Parotid gland (tissue), 1 donor: ENCODE measurements around the genes SLC25A23, SH2D3A, ADGRE1, MBD3L5 and TEX45.

DNA sequence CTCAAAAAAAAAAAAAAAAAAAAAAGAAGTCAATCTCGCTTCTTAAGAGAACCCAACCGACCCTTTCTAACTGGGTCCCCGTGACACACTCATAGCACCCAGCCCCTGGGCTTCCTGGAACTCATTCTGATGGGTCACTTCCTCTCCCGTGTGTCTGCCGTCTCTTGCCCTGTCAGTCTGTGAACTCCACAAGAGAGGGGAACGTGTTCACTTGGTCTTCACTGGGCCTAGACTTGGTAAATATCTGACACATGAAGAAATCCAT is 35.8 kb downstream of the MLLT1 start:
- PRO-cap: no peak

DNA sequence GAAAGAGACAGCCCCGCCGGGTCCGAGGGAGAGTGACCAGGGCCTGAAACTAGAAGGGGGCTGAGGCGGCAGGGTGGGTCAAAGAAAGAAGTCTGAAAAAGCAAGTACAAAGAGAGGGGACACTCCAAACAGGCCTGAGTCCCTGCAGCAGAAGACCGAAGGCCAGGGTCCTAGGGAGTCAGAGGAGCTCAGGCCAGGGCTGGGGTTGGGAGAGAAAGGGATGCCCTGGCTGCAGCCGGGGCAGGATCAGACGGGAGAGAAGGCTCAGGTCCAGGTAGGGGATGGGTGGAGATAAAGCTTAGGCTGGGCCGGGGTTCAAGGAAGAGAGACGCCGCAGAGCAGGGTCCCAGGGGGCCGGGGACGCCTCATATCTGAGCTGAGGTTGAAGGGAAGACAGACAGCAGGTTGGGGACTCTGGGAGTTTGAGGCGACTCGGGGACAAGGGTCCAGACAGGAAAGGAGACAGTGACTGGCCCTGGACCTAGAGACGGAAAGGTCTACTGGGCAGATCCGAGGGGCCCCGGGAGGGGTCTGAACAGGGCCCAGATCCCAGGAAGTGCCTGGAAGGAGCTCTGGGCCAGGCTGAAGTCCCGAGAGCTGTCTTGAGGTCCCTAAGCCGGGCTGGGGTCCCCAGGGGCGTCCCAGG is 836 bp downstream of the MLLT1 start:
- PRO-cap: no peak

- PRO-cap: no peak
Measured at GRCh38 chr19:6412168-6412562, 12.4 kb downstream of the KHSRP start.

- PRO-cap: bidirectional peak, plus-strand start at chr19:6459930, minus-strand start at chr19:6459760
Measured at GRCh38 chr19:6459441-6460064, at the start of gene SLC25A23. SLC25A23 (minus strand) TSS chr19:6459792.

DNA sequence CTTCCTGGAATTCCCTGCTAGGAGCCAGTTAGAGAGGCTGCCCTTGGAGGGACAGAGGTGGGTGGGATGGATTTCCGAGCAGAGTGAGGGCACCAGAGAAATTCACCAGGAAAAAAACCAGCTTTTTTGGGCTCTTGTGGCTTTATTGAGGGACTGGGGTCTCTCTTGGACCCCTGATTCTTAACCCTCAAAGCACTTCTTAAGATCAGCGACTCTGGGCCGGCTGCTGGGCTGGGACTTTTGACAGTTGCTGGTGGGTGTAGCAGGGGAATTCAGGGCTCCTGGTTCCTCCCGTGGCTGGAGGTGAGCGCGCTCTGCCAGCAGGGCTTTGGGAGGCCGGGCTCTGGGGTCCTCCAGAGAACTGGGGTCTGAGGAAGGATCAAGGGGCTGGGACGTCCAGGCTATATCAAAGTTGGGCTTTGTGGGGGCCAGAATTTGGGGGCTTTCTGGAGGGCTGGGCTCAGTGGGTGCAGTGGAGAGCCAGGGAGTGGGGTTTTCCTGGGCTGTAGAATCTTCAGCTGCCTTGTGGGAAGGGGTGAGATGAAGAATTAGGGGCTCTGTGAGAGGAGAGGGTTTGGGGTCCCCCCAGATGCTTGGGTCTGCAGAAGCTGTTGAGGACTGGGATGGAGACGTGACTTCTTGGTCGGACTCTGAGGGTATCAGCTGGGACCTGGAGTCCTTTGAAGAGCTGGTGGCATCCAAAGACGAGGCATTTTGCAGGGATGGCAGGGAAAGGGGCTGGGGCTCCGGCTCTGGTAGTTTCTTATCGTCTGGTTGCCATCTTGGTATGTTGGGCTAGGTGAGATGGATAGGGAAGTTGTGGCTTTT is 3.5 kb downstream of the CRB3 start:
- PRO-cap: no peak

GRCh38 chr19:6713039-6713764 is 7.2 kb downstream of the C3 start:
- PRO-cap: no peak

DNA sequence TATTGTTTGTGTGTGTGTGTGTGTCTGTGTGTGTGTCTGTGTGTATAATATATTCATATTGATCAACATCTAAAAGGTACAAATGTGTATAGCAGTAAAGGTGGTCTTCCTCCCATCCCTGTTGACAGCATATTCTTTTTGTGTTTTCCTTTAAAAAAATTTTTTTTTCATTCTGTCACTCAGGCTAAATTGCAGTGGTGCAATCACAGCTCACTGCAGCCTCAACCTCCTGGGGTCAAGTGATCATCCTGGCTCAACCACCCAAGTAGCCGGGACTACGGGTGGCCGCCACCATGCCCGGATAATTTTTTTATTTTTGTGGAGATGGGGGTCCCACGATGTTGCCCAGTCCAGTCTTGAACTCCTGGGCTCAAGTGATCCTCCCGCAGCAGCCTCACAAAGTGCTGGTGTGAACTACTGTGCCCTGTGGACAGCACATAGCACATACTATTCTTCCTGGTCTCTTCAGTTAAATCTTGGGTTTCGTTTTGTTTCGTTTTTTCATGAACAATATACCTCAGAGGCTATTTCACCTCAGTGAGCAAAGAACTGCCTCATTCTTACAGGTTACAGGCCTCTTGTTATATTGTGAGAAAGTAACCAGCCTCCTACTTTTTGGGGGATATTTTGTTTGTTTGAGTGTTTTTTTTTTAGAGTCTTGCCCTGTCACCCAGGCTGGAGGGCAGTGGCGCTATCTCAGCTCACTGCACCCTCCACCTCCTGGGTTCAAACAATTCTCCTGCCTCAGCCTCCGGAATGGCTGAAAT is 1.2 kb upstream of the C3 start:
- PRO-cap: no peak

DNA sequence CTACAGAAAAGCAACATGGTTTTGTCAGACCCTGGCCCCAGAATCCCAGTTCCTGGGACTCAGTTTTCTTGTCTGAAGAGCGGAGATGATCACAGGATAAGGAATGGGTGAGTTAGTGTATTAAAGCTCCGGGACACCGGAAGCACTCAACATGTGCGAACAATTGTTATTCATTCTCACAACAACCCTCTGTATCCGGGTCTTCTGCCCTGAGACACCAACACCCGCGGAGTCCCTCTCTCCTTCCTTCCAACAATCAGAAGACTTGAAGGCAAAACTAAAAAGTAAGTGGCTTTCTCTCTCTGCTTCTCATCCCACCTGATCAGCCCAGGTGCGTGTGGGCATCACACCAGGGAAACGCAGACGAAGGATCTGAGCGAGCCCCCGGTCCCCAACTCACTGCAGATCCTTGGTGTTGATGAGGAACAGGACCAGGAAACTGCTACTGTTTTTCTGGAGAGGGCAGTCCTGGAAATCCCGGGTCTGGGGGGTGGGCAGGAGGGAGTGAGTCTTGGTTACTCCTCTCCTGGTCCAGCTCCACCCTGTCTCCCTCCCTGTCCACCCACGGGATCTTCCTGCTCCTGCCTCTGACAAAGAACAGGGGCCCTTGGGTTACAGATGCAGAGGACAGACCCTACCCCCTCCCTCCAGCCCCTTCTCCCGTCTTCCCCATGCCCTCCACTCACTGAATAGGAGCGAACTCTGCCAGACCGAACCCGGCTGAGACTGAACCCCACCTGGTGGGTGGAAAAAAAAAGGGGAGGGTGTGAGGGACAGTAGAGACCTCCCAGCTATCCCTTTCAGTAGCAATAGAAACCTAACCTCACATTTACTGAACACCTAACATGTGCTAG is 1.9 kb downstream of the GPR108 start:
- PRO-cap: no peak

DNA sequence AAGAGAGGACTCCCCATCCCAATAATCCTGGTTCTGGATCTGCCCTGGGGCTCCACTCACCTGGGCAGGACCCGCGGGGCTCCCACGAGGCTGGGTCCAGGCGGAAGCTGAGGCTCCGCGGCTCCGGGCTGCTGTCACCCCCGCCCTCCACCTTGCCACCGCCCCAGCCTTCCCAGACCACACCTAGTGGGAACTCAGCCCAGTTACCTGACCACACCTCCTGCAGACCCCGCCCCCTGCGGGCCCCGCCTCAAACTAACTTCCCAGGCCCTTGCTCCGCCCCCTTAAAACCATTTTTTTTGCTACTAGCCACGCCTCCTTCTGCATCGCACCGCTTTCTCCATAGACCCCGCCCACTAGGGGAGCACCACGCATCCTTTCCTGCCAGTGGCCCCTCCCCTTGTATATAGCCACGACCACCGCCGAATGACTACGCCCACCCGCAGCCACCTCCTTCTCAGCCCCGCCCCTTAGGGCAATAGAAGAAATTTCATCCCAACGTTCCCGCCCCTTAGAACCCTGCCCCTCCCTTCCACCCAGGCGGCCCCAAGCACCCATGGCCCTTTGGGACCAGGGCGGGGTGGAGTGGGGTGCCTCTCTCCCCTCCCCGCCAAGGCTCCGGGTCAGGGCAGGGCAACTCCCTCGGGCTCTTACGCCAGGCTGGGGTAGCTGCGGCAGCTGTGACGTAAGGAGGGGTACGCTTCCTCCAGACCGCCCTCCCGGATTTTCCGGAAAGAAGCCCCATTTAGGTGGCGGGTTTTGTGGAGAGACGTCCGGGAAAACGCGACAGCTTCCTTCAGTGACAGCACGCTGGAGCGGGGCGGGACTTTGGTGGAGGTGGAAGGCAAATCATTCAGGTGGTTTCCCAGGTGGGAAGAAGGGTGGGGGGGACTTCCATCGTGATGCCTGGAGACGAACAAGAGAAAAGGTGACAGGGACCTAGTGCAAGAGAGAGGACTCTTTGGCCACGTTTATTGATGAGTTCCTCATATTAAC is at the start of gene SH2D3A:
Gene SH2D3A, minus strand, starts transcription at position 109 of the 996 bp plus-strand sequence.
- PRO-cap: unidirectional peak, minus-strand start at position 185 of the sequence

GRCh38 chr19:6887240-6887653 is at the start of gene ADGRE1:
ADGRE1 (plus strand) TSS chr19:6887579.
- PRO-cap: no peak

DNA sequence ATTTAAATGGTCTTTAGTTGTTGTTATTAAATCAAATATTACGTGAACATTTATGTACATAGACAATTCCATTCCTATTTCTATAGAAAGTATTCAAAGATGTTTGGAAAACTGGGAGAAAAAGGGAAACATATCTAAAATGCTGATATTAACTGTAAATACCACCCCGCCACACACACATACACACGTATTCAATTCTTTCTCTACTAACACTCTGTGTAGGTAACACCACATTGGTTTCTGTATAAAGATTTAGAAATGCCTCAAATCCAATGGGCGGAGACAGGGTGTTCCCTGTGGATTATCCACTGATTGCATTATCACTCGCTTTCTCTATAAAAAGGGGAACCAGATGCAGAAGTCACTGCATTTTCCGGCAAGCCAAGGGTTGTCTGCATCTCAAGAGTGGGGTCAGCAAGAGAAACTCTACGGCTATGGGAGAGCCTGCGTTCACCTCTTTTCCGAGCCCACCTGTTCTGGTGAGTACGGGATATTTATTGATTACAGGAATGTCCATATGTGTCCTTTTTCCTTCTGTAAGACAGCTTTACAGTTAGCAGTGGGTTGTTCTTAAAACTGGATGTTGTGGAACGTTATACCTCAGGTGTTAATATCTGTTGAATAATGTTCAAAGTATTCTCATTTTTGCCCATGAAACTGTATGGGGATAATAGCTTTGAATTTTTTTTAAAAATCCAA is at the start of gene MBD3L5:
Gene MBD3L5, plus strand, starts transcription at position 401 of the 699 bp plus-strand sequence.
- PRO-cap: no peak

- PRO-cap: no peak
Measured at GRCh38 chr19:7192200-7193106, 101.8 kb downstream of the INSR start.

GRCh38 chr19:7197078-7197713 is 97.0 kb downstream of the INSR start:
- PRO-cap: no peak

DNA sequence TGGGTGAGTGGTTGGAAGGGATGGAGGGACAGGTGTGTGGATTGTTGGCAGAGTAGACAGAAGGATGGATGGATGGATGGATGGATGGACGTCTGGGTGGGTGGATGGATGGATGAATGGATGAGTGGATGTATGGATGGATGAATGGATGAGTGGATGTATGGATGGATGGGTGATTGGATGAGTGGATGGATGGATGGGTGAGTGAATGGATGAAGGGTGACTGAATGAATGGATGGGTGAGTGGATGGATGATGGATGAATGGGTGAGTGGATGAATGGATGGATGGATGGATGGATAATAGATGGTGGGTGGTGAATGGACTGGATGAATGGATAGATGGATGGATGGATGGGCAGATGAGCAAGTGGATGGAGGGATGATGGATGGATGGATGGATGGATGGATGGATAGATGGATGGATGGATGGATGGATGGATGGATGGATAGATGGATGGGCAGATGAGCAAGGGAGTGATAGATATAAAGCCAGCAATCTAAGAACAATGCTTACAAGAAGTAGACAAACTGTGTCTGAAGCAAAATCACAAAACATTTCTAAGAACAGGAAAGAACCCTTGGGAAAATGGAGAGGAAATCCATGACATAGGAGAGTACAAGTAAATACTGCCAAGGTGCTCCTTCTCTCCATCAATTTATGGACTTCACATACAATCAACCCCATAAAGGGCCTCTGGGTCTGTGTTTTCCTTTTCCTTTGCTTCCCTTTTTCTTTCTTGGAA is 65.1 kb downstream of the INSR start:
- PRO-cap: no peak

- PRO-cap: no peak
Measured at GRCh38 chr19:7293028-7293711, 1.0 kb downstream of the INSR start.

- PRO-cap: no peak
Measured at GRCh38 chr19:7294707-7295337, 608 bp upstream of the INSR start.

DNA sequence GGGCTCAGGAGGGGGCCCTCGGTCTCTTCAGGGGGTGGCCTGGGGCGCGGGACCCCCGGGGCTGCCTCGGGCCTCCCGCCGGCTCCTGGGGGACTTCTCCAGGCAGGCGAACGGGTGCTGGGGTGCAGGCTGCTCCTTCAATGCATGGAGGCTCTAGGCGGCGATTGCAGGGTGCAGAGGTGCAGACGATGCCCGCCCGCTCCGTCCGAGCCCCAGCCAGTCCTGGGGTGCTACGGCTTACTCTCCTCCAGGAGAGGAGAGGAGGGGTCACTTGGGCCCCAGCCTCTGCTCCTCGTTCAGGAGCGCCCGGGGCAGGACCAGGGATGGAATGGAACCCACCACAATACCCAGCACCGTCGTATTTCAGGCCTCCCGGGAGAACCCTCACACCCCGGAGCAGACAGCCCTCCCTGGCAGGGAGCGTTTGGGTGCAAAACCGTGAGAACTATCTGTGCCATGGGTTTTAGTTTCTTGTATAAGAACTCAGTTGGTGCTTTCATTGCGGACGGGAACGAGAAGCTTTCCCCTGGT is 46.6 kb downstream of the ARHGEF18 start:
- PRO-cap: no peak

DNA sequence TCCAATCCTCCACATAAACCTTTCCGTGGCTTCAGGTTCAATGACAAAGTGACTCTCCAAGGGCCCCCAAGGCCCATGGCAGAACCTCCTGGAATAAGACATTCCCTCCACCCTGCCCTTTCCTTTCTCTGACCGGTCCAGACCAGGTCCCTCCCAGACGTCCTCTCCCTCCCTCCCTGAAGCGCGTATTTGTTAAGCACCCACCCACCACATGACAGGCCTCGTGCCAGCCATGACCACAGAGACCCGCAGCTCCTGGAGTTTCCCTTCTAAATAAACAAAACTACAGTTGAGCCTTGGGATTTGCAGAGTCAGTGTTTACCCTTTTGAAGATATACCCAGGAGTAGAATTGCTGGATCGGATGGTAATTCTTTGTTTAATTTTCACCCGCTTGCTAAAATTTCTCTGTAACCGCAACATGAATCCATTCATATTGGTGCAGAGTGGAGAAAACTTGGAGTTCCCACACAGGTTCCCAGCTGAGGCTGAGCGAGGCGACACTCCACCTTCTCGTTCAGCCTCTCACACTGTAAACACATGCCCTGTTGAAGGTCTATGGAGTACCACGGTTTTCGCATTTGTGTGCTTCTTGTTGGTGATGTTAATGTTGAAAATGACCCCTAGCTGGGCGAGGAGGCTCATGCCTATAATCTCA is 66.9 kb downstream of the ARHGEF18 start:
- PRO-cap: no peak

- PRO-cap: no peak
Measured at GRCh38 chr19:7483685-7484124, 5.1 kb downstream of the PEX11G start.

- PRO-cap: no peak
Measured at GRCh38 chr19:7497352-7497719, at the start of gene TEX45. TEX45 (plus strand) TSS chr19:7497548.